Measurements from ENCODE around the gene COX7A2L.

GRCh38 chr2:41847727-41848622, 199.8 kb upstream of the PKDCC start:
- CAGE, long polyA plus RNA, result no peak
- RRBS, result no CpG with 5 or more reads among the region's 9 CpGs

DNA sequence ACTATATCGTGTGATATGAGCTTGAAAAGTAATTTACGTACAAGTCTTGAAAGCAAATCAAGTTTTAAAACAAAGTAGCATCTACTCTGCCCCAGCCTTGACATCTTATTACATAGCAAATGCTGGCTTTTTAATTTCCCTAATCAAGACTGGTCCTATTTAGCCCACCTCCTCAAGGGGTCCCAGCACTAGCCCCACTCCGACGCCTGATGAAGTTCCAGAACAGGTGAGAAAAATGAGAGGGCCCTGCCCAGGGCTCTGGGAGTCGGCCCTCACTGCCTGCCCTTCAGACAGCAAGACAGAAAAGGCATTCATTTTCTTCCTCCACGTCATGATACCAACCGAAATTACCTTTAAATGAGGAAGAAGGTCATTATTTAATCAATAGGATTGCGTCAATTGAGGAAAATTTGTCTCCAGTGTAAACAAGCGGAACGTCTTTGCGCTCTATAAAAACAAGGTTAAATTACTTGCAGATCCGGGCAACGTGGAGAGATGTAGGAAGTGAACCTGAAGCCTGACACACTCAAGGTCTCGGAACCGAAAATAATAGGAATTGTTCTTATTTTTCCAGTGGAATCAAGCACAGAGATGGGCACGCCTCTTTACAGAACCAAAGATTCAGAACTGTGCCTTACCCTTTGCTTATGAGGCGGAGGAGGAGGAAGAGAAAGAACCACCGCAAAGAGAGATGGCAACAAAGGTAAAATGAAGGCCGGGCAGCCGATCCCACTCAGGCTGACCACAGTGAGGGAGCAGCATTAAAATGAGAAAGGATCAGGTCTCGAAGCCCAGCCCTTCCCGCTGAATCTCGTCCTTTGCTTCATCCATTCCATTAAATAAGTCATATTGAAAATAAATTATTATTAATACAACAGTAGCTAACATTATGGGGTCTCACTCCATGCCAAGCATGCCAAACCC, 170.5 kb upstream of the PKDCC start:
- CAGE, long polyA plus RNA, result no peak
- RRBS, result no CpG with 5 or more reads among the region's 23 CpGs

DNA sequence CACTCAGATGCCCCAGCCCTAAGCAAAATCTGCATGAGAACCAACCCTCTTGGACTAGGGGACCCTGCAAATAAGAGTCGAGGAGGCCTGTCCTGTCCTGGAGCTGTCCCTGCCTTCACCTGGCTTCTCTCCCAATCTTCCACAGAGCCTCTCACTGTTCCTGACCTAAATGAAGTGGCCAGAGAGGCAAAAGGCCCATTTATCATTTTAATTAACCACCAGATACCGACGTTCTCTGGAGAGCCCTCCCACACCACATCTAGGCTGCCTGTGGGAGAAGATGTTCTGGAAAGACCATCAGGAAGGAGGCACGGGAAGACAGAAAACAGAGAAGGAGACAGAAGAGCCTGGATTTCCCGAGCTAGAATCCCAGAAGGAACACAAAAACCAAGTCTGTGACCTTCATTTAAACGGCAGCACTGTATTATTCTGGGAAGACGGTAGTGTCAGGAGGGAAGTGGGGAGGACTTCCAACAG, 120.6 kb upstream of the PKDCC start:
- CAGE, long polyA plus RNA, result no peak
- RRBS, result no CpG with 5 or more reads among the region's 7 CpGs

DNA sequence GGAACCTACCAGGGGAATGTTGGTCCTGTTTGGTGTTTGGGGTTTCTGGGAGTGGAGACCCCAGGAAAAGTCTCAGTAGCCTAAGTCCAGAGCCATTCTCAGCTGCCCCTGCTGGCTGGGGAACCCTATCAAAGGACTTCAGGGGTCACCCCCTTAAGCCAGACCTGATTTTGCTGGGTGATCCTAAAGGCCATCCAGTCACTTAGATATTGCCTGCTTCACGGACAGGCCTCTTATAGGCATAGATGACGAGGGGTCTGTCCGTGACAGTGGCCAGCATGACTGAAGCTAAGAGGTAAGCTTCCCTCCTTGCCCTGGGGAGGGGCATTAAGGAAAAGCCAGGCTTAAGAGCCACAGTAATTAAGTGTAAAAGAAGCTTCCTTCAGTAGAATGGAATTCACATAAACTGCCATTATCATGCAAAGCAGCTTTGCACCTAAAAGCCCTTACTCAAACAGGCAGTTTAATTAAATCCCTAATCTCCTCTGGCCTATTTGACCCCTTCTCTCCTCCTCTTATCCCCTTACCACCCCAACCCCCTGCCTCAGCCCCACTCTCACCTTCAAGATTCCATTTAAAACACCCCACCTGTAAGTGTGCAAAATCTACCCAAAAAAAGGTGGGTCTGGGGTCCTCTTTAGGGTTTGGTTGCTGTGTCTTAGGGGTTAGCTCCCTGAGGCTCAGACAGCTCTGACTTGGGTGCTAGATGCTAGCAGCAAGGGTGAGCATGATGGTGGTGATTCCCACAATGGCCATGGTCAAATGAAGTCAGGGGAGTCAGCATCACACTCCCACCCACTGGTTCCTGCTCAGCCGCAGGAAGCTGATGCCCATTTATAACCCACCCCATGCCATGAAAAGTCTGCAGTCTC, 99.3 kb upstream of the PKDCC start:
- CAGE, long polyA plus RNA, result no peak
- RRBS, result no CpG with 5 or more reads among the region's 4 CpGs

DNA sequence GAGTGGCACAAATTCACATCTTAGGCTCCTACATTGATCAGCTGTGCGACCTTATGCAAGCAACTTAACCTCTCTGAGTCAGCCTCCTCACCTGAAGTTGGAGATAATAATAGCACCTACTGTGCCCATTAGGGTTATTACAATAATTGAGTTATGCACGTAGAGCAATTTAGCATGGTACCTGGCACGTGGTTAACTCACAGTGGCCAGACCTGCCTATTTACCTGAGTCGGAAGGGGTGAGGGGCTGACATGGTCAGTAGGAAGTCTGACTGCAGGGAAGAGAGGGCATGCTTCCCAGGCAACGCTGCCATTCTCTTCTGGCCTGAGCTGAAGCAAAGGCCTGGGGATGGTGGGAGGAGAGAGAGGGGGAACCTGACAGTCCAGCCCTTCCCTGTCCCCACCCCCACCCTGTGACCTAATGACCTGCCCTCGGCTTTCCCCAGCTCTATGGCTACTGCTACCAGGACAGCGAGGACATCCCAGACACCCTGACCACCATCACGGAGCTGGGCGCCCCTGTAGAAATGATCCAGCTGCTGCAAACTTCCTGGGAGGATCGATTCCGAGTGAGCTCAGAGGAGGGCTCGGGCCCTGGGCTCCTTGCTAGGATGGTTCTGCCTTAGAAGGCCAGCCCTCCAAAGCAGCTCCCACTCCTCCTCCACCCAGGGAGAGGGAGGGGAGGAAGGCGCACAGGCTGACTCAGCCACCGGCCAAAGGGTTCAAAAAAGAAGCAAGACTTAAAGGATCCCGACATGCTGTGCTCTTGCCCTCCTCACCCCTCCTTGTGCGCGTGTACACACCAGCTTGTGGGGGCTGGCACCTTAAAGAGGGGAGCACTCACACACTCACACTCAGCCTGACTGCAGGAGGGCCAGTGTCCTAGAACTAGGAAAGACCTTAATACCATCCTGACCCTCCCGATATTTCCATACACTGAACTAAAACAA, 5.2 kb downstream of the PKDCC start:
- CAGE, long polyA plus RNA, result no peak
- RRBS, result no CpG with 5 or more reads among the region's 18 CpGs

- CAGE, long polyA plus RNA, result no peak
- RRBS, result no CpG with 5 or more reads among the region's 28 CpGs
These were observed 6.3 kb downstream of the PKDCC start for GRCh38 chr2:42053743-42054811.

GRCh38 chr2:42124038-42124680, 45.0 kb upstream of the EML4 start:
- CAGE, long polyA plus RNA, result no peak
- RRBS, result no CpG with 5 or more reads among the region's 5 CpGs

DNA sequence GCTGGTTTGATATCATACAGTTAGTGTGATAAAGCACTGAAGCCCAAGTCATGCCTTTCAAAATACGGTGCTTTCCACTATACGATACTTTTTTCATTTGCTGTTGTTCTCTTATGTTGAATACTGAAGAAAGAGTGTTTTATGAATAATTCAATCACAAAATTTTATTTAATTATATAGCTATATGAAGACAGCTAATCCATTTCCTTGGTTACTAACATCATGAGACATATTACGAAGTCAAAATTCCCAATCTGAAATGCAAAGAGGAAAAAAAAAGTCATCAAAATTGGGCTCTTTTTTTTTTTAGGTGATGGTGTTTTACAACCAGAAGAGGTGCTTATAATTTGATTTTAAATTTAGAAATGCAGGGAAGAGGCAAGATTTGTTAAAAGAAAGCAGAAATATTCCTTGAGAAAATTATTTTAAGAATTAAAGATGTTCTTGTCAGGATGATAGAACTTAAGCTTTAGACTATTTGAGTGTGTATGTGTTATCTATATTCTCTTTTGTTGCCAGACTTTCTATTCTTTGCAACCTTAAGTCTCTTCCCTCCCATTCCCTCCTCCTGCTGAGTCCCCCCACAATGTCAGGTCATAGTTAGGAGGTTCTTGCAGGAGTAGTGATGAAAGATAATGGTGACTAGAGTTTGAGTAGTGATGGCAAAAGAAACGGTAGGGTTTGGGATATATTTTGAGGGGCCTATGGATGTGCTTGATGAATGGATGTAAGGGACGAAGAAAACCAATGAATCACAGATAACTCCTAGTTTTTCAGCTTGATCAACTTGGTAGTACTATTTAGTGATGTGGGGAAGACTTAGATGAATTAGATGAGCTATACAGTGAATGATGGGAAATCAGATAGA, 20.8 kb downstream of the EML4 start:
- CAGE, long polyA plus RNA, result no peak
- RRBS, result no CpG with 5 or more reads among the region's 5 CpGs

DNA sequence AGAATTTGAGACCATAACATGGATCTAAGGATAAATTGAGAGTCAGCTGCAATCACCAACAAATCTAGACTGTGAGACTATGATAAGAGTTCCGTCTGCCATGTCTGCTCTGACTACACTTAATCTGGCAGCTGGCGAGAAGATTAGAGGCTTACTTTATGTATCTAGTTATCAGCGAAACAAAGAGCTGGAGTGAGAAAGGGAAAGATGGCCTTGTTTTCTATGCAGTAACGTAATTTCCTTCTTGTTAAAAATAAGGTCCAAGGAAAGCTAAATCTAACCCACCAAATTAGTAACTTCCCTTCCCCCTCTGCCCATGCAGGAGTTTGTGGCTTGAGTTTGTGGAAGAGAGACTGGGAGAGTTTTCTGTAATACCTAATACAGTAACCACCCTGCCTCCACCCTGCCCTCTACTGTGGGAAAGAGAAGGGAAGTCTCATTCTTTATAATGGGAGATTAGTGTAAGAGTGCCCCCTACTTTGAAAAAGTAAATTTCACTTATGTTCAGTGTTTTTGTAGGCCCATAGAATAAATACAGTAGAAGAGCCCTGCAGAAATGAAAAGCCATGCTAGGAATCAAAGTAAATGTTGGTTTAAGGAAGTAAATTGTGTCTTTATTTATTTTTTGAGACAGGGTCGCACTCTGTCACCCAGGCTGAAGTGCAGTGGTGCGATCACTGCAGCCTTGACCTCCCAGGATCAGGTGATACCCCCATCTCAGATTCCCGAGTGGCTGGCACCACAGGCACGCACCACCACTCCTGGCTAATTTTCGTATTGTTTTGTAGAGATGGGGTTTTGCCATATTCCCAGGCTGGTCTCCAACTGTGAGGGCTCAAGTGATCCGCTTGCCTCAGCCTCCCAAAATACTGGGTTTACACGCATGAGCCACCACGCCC, 27.6 kb downstream of the EML4 start:
- CAGE, long polyA plus RNA, result no peak
- RRBS, result no CpG with 5 or more reads among the region's 12 CpGs

- CAGE, long polyA plus RNA, result no peak
- RRBS, result no CpG with 5 or more reads among the region's 18 CpGs
These were observed 20.4 kb downstream of the COX7A2L start for GRCh38 chr2:42340367-42341191.

- CAGE, long polyA plus RNA, result start-site peak on the minus strand at chr2:42361175-42361217, 443 and 514 reads in 2 replicates
- RRBS, result 2% methylated on average over 9 of the region's 66 CpGs
These were observed at the start of gene COX7A2L for GRCh38 chr2:42360815-42361902. TSS of gene COX7A2L (minus strand) at chr2:42361217.

GRCh38 chr2:42637379-42637578, 68.8 kb downstream of the MTA3 start:
- CAGE, long polyA plus RNA, result no peak
- RRBS, result no CpG with 5 or more reads among the region's 2 CpGs

DNA sequence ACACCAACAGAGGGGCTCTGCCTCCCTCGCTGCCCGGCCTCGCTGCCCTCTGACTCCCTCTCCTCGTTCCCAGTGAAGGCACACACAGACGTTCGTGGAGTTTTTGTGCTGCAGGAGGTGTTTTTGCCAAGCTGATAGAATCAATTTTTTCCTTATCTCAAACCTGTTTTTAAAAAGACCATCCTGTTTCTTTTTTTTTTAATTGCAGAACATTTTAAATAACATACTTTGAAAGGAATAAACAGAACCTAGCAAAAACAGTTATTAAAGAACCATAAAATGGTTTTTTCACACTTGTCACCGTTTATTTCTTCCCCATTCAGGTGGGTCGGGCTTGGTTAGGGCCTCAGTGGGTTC, 71.5 kb upstream of the HAAO start:
- CAGE, long polyA plus RNA, result no peak
- RRBS, result 100% methylated on average over 2 of the region's 8 CpGs

GRCh38 chr2:42927500-42928146, 135.2 kb upstream of the HAAO start:
- CAGE, long polyA plus RNA, result no peak
- RRBS, result no CpG with 5 or more reads among the region's 10 CpGs

GRCh38 chr2:42954278-42955015, 162.1 kb upstream of the HAAO start:
- CAGE, long polyA plus RNA, result no peak
- RRBS, result no CpG with 5 or more reads among the region's 13 CpGs

GRCh38 chr2:43073187-43073895, 153.1 kb downstream of the ZFP36L2 start:
- CAGE, long polyA plus RNA, result no peak
- RRBS, result no CpG with 5 or more reads among the region's 7 CpGs

DNA sequence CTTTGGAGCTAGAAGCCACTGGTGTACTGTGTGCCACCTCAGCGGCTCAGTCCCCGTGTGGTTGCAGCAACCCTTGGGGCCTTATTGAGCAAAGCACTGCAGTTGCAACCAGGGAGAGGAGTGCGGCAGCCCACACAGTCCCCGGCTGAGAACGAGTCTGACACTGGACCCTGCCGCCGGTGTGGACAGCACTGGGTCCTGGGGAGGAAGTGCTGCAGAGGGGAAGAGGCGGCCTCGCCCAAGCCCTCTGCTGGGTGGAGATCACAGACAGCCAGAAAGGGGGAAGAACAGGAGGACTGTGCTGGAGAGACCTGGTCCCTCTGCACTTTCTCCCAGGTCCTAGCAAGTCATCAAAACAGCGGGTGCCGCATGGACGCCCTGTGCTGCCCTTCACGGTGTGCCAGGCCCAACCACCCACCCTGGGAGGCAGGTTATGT, 98.7 kb downstream of the ZFP36L2 start:
- CAGE, long polyA plus RNA, result no peak
- RRBS, result no CpG with 5 or more reads among the region's 13 CpGs

GRCh38 chr2:43149524-43149875, 76.9 kb downstream of the ZFP36L2 start:
- CAGE, long polyA plus RNA, result no peak
- RRBS, result no CpG with 5 or more reads among the region's 7 CpGs

- CAGE, long polyA plus RNA, result no peak
- RRBS, result no CpG with 5 or more reads among the region's 10 CpGs
These were observed 52.0 kb downstream of the ZFP36L2 start for GRCh38 chr2:43174283-43174991.

DNA sequence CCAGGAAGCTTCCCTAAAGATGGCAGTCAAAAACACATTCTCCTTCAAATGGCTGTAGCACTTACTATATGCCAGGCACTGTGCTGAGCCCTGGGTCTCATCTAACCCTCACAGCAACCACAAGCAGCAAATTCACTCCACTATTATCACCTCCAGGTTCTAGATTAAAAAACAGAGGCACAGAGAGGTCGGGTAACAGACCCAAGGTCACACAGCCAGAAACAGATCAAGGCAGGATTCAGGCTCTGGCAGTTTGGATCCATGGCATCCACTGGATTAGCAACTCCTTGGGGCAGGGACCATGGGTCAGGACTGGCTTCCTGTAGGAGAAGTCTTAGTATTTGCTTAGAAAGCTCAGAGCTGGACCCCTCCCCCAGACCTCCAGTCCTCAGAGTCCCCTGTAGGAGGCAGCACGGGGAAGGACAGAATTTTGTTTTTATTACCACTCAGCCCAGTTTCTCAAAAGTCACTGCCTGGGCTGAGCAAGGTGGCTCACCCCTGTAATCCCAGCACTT, 34.4 kb downstream of the ZFP36L2 start:
- CAGE, long polyA plus RNA, result no peak
- RRBS, result no CpG with 5 or more reads among the region's 2 CpGs